Endothelial cell (in vitro differentiated cells): ENCODE measurements around a stretch of chr6.

DNA sequence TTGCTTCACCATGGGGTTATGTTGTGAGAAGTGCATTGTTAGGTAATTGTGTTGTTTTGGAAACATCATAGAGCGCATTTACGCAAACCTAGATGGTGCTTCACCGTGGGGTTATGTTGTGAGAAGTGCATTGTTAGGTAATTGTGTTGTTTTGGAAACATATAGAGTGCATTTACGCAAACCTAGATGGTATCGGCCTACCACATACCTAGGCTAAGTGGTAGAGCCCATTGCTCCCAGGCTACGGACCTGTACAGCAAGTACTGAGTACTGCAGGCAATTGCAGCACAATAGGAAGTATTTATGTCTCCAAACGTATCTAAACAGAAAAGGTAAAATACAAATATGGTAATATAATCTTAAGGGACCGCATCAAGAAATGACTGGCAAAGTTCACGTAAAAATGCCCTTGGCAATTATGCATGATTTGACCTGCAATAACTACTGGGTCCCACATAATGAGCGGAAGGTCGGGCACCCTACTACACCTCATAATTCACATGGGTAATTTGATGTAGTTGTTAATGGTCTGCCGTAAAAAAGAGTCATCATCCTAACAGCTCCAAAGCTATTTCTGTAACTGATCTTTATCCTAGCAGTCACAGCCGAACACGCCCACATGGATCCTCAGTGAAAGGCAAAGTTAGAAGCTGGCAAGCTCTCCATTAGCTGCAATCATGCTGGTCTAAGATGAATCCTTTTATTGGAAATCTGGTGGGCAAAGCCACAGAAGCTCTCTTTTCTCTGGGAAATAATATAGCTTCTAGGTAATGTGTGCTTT, 76.0 kb downstream of the RSPH3 start:
- PRO-cap, result no peak

DNA sequence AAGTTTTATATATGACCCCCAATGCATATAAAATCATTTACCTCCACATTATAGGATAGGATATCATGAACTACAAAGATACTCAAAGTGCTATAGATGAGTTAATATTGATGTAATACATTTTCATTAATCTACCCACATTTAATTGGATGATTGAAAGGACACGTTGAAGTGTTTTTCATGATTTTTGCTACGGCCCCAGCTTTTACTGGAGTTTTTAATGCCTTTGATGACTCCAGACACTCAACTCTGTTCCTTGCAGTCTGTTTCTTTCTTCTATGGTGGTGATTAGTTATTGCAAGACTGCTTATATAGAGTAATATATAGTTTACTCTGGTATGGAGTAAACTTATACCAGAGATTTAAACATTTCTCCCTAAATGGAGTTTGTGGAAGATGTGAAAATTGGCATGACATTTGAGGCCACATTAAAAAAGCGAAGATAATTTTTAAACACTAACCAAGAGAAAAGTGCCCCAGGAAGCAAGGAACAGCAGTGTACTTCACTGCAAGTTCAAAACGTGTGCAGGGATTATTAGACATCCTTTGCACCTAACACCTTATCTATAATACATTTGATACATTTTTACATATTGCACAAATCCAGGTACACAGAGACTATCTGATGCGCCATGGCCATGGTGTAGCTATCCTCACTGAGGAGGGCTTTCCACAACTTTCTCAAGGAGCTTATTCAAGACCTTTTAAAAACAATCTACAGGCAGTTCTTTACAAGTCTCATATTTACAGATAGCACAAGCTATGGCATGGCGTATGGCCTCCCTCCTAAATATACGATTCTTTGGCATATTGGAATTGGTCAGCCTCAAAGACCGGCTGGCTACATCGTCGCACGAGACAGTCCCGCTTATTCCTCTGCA, 9.5 kb downstream of the TAGAP start:
- PRO-cap, result no peak

GRCh38 chr6:159076944-159077503, 32.2 kb upstream of the TAGAP start:
- PRO-cap, result no peak

- PRO-cap, result no peak
These were observed 49.6 kb upstream of the TAGAP start for GRCh38 chr6:159094379-159094903.

- PRO-cap, result bidirectional peak, plus-strand start at chr6:159104332, minus-strand start at chr6:159104210
These were observed 59.2 kb upstream of the TAGAP start for GRCh38 chr6:159103879-159104407.

- PRO-cap, result no peak
These were observed 619 bp downstream of the FNDC1 start for GRCh38 chr6:159169566-159170471.

DNA sequence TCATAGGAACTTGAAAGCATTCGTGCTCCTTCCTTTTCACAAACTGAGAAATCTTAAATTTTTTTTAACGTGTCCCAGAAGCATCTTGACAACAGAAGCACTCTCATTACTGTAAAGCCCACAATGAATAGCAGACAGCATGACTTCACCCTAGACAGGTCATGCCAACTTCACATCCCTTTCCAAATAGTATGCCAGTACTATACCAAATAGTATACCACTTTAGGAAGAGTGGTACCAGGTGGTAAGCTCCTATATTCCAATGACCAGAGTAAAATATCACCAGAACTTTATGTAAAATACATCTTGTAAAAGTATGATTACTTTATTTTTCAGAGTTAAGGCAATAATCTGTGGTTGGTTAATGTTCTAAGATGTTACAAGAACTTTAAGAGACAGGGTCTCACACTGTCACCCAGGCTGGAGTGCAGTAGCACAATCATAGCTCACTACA, 15.8 kb downstream of the SOD2 start:
- PRO-cap, result no peak

DNA sequence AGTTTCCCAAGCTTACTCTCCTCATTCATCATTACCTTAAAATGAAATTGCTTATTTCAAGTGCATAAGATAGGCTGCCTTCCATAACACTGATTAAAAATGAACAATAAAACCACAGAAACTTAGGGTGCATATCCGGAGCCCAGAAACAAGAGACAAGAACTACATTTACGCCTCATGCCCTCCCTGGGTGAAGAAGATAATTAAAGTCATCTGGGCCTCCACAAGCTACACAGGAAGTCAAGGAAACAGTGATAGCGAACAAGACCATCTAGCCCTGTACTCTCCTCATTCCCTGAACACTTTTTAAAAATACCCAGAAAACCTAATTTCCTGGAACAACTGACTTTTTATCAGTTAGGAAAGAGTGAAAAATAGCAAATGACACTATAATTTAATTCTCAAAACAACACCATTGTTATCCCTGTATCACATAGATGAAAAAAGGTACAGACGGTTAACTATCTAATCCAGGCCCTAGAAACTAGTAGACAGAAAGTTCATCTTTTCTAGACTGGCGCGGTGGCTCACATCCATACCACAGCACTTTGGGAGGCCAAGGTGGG, 6.3 kb downstream of the SOD2 start:
- PRO-cap, result no peak

DNA sequence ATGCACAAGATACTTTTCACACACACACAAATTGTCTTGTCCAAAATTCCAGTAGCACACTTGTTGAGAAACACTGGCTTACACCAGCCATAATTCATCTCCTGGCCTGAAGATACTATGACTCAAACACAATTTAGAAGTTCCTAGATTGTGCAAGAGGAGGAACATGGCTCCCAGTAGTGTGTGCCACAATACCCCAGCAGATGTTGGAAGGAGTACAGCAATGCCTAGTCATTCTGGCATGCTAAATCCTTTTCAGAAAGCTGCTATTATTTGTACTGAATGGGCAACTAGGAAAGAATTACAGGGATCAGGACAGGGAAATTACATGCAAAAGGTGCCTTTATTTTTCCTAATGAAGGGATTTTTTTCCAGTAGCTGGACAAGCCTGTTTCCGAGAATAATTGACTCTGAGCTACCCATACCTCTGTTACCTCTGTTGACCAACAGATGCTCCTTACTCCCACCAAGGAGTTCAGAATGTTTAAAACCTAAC, 10.5 kb upstream of the WTAP start:
- PRO-cap, result no peak

- PRO-cap, result no peak
These were observed 4.9 kb downstream of the WTAP start for GRCh38 chr6:159732158-159732726.

DNA sequence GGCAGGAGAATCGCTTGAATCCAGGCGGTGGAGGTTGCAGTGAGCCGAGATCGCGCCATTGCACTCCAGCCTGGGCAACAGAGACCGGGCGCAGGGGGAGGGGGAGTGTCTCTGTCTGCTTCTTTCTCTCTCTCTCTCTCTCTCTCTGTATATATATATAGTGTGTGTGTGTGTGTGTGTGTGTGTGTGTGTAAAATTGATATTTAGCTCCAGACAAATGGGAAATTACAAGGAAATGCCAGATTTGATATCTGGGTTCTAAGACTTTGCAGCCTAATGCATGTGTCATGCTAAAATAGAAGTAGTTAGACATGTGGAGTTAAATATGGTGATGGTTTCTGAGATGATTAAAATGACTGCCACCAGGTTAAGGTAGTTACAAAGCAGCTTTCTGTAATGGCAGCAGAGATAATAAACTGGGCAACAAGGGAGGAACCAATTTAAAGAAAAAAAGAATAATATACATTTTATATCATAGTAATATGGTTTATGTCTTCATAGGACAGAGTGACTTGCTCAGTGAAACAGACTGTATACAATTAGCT, 5.5 kb downstream of the WTAP start:
- PRO-cap, result no peak

DNA sequence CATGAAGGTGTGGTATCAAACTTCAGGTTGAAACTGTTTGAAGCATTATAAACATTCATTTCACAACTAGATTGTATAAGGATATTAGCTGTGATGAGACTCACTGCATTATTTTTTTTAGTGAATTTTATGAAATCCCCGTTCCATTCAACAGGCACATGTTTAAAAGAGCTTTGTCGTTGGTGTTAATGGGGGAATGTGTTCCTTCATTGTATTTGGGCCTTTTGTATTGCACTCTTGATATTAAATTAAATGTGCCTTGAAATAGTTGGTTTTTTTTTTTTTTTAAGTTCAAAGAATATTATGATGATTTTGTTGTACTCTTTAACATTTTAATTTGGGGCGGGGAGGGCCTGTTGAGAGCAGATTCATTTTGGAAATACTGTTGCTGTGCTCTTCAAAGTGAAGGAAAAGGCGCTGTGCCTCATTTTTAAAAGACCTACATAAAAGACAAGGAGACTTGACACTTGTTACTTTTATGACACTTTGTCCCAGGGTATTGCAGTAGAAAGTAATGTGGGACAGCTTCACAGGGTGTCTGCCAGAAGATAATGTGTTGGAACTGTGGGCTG, 12.6 kb upstream of the ACAT2 start:
- PRO-cap, result no peak

DNA sequence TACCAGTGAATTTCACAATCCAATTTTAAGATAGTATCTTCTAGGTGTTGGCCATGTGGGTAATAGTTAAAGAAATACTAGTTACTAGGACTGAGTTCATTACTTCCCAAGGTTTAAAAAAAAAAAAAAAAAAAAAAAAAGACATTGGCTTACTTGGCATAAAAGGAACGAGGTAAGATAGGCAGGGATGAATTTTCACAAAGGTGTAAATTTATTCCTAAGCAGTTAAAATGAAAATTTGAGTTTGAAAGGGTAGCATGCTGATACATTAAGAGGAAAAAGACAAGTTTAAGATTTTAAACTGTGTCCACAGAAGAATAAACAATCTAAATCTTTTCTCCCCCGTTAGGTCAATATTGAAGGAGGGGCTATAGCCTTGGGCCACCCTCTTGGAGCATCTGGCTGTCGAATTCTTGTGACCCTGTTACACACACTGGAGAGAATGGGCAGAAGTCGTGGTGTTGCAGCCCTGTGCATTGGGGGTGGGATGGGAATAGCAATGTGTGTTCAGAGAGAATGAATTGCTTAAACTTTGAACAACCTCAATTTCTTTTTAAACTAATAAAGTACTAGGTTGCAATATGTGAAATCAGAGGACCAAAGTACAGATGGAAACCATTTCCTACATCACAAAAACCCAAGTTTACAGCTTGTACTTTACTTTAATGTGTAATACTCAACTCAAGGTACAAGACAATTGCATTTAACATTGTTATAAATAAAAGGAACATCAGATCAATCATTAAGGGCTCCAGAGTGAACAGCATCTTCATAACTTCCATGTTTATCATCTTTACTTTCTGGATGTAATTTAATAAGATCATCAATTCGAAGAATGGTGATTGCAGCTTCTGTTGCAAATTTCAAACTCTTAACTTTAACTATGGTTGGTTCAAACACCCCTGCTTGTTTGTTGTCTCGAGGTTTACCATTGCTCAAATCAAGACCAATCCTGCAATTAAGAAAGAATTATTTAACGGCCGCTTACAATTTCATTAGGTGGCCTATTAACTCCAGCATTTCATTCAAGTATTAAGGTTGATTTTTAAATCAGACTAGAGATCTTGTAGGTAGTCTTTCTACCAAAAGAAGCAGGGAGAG, 10.7 kb downstream of the TCP1 start:
- PRO-cap, result no peak

- PRO-cap, result no peak
These were observed 1.6 kb upstream of the PNLDC1 start for GRCh38 chr6:159798512-159798816.

GRCh38 chr6:159836318-159837168, 36.5 kb downstream of the PNLDC1 start:
- PRO-cap, result no peak

DNA sequence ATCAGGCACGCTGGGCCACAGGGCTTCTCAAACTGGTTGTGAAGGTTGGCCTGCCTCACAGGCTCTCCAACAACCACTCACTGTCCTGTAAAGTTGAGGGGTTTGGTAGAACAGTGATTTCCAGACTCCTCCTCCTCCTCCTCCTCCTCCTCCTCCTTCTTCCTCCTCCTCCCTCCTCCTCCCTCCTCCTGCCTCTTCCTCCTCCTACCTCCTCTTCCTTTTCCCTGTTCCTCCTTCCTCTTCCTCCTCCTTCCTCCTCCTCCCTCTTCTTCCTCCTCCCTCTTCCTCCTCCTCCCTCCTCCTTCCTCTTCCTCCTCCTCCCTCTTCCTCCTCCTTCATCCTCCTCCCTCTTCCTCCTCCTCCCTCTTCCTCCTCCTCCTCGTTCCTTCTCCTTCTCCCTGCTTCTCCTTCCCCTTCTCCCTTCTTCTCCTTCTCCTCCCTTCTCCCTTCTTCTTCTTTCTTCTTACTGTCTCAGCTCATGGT, 7.6 kb downstream of the MAS1 start:
- PRO-cap, result no peak

DNA sequence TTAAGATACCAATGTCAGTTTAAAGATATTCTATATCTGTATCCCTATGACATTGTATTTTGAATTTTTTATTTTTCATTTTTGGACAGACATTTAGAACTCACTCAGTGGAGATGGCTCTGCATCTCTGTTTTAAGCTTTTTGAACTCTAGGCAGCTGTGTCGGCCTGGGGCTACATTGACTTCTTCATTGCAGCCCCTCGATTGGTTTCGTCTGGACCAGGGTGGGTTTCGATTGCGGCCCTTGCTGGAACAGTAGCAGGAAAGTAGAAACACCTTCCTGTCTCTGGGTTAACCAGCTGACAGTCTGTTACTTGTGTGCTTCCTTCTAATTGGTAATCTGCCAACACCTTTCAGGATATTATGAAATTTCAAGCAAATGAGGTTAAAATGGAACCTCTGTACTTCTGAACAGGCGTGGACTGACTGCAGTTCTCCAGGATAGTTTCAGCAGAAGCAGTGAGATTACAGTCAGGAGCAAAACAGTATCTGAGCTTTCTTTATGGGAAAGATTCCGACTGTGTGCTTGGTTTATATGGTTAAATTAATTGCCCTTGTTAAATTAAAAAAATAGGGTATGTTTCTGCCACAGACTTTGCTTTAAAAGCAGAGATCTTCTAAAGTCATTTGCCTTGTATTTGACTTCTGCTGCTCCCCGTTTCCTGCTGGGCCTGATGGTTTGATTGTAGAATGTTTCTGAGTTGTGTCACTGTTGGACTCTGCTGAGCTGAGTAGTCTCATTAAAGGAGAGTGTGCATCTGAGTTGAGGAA, 14.3 kb downstream of the IGF2R start:
- PRO-cap, result bidirectional peak, plus-strand start at position 387 of the sequence, minus-strand start at position 238 of the sequence; bidirectional peak, plus-strand start outside the sequence, minus-strand start at position 675 of the sequence

GRCh38 chr6:159991066-159991749, 22.3 kb downstream of the IGF2R start:
- PRO-cap, result no peak

DNA sequence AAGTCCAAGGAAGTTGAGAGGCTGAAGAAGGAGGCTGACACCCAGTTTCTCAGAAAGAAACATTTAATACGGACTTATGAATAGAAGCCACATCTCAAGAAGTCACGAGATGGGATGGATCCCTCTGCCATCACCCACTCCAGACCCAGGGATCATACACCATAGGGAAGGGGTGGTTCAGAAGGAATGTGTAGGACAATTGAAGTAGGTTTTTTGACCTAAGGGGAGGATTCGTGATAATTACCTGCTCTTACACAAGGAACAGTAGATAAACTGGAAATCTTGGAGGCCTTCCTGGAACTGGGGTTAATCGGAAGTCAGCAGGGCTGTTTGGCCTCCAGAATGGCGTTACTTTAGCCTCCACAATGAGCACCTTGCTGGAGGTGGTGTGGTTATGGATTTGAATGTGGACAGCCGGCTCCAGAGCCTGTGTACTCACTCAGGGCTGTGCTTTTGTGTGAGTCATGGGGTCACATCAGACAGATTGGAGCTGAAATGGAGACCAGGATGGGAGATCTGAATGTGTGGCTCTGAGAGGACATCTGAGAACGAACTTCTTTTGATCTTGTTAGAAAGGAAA, 30.2 kb downstream of the IGF2R start:
- PRO-cap, result no peak

DNA sequence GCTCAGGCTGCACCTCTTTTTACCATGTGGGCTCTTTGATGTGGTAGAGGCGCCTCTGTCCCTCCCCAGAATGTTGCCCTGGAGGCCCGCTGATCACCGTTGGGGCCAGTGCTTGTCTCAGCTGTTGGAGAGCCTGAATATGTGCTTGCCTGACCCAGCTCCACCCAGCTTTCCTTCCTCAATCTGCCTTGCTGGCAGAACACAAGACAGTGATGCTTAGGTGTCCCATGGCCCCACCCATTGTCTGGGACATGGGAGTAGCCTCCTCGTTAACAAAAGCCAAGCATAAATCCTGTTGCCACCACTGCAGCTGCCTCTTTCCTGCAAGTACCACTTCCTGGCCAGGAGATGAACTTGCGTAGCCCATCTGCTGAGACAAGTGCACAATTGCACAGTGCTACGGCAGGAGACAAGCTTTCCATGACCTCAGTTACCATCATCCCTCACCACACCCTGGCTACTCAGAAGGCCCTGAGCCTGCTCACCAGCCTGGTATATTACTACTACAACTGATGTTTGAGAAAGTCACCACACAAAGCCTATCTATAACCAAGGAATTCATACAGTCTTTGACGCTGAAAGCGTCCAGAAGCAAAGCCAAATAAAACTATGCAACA, 47.4 kb downstream of the IGF2R start:
- PRO-cap, result no peak